Epithelial cell of proximal tubule (primary cell): ENCODE results near the gene CDYL.

GRCh38 chr6:3228221-3228897, 906 bp upstream of the TUBB2B start:
- RAMPAGE, long total RNA, result no peak
- RRBS, result 5% methylated on average over 5 of the region's 49 CpGs

DNA sequence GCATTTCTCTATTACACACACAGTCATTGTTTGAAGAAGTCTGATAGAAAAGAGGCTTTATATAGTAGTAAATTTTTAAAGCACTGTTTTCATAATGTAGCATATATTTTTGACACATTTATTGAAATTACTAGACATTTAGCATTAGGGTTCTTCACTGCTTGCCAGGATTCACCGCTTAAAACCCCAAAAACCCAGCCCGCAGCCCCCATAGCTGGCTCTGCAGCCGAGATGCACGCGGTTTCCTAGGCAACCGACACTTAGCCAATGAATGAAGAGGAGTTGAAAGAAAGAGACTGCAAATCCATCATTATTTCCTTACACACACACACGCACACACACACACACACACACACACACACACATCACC, 3.3 kb upstream of the TUBB2B start:
- RAMPAGE, long total RNA, result no peak
- RRBS, result no CpG with 5 or more reads among the region's 7 CpGs

DNA sequence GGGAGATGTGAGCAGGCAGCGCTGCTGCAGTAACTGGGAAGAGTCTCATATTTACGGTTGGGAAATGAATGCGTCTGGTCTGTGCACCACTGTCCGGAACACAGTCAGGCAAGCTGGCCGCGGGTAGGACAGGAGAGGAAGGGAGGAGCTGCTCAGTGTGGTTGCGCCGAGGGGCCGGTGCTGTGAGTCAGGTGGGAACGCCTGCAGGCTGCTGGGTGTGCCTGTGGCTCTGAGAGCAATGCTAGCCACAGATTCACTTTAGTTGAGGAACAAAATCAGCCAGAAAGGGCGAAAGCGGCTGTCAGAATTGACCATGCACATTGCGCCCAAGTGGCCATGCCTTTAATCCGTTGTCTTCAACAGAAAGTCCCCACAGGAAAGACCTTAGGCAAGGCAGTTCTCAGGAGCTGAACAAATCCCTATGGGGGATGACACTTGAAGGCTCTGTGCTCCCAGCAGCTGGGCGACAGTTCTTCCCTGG, 6.2 kb upstream of the PSMG4 start:
- RAMPAGE, long total RNA, result no peak
- RRBS, result 79% methylated on average over 6 of the region's 15 CpGs

DNA sequence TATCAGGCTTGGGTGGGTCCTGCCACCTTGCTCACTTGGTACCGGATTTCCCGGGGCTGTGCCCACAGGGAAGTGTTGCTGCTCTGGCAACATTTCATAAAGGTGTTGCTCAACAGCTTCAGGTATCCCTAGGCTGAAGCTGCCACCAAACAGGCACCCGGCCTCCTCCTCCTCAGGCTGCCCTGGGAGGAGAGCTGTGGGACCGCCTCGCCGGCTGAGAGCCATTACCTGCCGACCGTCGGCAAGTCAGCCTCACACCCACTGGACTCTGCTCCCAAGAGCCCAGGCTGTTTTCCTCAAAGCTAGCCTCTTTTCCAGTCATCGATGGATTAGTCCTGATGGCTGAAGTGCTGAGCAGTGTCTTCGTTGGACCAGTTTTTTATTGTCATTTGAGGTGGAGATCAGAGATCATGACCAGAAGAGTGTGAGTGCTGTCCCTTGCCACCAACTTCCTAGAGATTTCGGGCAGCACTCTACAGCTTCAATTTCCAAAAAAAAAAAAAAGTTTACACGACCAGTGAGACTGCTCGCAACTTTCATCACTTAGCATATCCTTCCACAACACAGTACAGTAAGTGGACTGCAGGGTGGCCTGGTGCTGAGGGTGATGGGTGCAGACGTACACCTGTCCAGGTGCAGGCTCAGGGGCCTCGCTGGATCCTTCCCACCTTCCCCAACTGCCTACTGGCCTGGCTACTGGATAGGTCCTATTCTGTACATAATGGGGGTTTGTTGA, 11.8 kb downstream of the PSMG4 start:
- RAMPAGE, long total RNA, result no peak
- RRBS, result 83% methylated on average over 3 of the region's 16 CpGs

- RAMPAGE, long total RNA, result no peak
- RRBS, result no CpG with 5 or more reads among the region's 18 CpGs
Observed at GRCh38 chr6:3350900-3351912, 92.5 kb downstream of the PSMG4 start.

GRCh38 chr6:3393814-3394300, 63.0 kb downstream of the SLC22A23 start:
- RAMPAGE, long total RNA, result no peak
- RRBS, result 50% methylated on average over 2 of the region's 9 CpGs

- RAMPAGE, long total RNA, result no peak
- RRBS, result no CpG with 5 or more reads among the region's 5 CpGs
Observed at GRCh38 chr6:3422058-3422480, 34.8 kb downstream of the SLC22A23 start.

DNA sequence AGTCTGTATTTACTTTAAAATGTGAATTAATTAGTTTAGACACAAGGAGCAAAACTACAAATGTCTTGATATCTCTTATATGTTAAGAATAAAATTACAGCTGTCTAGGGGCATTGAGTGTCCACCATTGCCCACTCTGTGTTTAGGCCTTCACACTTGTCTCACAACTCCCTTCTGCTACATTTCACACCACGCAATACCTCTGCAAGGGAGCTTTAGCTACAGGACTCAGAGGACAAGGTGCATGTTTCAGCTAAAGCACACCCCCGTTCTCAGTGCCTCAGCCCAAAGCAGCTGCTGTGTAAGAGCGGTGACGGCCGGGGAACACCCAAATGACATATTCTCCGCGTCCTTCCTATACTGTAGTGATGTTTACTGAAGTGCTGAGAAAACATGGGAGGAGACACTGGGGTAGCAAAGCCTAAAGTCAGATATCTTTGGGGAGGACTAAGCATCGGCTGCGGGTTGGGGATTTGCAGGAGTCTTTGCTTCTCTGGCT, 1.8 kb downstream of the SLC22A23 start:
- RAMPAGE, long total RNA, result no peak
- RRBS, result no CpG with 5 or more reads among the region's 9 CpGs

DNA sequence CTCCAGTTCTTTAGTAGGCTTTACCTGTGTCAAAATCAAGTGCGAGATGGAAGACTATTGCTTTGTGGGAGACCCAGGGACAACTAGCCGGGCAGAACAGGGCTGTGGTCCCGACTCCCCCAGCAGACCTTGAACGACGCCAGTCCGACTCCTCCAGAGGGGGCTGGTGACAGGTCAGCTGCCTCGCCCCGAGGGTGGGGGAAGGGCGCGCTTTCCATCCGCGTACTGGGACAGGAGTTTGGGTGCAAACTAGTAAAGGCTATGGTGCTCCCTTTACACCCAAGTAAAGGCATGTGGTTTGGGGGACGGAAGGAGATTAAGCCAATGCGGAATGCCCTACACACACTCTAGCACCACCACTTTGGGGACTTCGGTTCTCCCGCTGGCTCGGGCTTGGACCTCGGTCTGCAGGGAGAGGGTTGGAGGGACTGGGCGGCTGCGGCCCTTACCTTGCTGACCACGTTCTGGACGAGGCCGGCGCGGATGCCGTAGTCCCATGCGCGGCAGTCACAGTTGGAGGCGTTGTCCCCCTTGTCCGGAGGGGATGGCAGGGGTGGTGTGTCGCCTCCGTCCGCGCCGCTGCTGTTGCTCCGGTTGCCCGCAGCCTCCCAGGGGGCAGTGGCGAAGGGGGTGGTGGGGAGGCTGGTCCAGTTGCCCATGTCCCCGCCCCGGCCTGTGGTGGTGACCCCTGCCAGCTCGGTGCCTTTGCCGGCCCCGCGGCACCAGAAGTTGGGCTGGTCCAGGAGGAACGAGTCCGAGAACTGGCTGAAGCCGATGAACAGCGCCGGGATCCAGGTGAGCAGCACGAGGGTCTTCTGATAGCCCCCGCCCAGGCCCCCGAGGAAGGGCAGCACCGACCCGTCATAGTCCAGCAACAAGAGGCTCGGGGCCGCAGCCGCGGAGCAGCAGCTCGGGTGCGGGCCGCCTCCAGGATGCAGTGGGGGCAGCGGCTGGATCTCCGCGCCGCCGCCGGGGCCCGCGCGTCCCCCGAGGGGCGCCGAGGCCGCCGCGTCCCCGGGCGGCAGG, 1.1 kb downstream of the SLC22A23 start:
- RAMPAGE, long total RNA, result no peak
- RRBS, result 2% methylated on average over 37 of the region's 78 CpGs

GRCh38 chr6:3731935-3732517, 19.5 kb downstream of the PXDC1 start:
- RAMPAGE, long total RNA, result no peak
- RRBS, result no CpG with 5 or more reads among the region's 7 CpGs

- RAMPAGE, long total RNA, result no peak
- RRBS, result no CpG with 5 or more reads among the region's 20 CpGs
Observed at GRCh38 chr6:3741961-3742694, 9.4 kb downstream of the PXDC1 start.

- RAMPAGE, long total RNA, result no peak
- RRBS, result no CpG with 5 or more reads among the region's 10 CpGs
Observed at GRCh38 chr6:3743984-3744533, 7.5 kb downstream of the PXDC1 start.

- RAMPAGE, long total RNA, result no peak
- RRBS, result no CpG with 5 or more reads among the region's 10 CpGs
Observed at GRCh38 chr6:3753408-3754096, 2.0 kb upstream of the PXDC1 start.

- RAMPAGE, long total RNA, result no peak
- RRBS, result no CpG with 5 or more reads among the region's 12 CpGs
Observed at GRCh38 chr6:3813012-3813626, 36.1 kb upstream of the FAM50B start.

DNA sequence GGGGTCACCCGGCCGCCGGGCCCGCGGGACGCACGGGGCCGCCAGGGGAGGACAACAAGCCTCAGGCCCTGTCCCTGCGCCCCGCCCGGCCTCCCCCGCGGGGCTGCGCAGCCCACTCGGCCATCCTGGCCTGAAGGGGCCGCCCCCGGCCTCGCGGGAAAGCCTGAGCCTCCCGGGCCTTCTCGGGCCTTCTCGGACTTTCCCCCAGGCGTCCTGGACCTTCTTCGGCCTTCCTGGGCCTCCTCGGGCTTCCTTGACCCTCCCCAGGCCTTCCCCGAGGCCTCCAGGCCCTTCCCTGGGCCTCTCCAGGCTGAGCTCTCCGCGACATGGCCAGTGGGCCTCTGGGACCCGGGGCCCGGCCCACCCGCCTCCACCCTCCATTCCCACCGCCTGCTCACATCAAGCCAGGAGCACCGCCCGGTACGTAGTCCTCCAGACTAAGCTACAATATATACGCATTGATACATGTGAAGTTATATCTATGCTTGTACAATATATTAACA, 375 bp upstream of the FAM217A start:
- RAMPAGE, long total RNA, result no peak
- RRBS, result 83% methylated on average over 13 of the region's 36 CpGs

DNA sequence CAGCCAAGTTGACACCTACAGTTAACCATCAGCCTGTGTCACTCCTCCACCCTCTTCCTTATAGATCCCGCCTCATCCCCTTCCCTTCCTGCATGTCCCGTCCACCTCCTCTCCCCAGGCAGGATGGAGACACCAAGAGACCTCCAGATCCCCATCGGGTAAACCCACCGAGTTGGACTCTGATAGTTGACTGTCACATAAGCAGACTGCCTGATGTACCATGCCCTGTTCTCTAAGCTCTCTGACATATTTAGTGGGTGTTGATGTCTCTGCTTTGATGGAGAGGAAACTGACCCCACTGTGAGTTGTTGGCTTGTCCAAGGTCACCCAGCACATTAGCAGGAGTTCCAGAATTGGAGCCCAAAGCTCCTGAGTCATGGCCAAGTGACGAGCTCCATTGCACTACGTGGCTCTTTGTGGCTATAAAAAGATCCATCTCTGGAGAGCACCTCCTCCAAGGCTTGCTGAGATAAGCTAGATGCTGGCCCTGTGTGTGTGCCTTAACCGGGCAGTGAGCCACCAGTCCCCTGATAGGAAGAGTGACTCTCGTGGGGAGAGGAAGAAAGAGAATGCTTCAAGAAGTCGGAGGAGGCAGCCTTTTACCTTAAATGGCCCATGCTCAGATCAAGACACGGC, 235.9 kb upstream of the ECI2 start:
- RAMPAGE, long total RNA, result no peak
- RRBS, result no CpG with 5 or more reads among the region's 10 CpGs

- RAMPAGE, long total RNA, result no peak
- RRBS, result no CpG with 5 or more reads among the region's 16 CpGs
Observed at GRCh38 chr6:4402435-4403223, 267.3 kb upstream of the ECI2 start.

DNA sequence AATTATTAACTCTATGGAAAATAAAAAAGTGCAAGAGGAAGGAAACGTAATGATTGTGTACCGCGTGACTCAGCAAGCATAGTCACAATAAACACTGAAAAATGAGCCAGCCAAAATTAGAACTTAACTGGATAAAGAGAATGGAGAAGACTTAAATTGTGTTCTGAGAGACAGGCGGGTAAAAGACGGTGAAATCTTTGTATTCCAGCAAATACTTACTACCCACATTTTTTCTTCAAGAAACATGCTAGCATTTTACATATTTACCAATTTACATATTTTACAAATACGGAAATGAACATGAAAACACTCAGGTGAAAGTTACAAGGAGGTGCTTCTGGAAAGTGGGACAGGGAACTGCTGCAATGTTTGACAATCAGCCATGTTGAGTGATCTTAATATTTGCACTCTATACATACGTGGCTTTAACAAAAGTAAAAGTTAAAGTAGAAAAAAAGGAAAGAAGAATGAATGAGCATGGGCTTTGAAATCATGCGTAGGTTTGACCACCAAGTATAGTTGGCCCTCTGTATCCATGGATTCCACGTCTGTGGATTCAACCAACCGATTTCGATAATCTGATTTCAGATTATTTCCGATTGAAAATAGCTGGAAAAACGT, 87.7 kb upstream of the CDYL start:
- RAMPAGE, long total RNA, result no peak
- RRBS, result no CpG with 5 or more reads among the region's 13 CpGs

DNA sequence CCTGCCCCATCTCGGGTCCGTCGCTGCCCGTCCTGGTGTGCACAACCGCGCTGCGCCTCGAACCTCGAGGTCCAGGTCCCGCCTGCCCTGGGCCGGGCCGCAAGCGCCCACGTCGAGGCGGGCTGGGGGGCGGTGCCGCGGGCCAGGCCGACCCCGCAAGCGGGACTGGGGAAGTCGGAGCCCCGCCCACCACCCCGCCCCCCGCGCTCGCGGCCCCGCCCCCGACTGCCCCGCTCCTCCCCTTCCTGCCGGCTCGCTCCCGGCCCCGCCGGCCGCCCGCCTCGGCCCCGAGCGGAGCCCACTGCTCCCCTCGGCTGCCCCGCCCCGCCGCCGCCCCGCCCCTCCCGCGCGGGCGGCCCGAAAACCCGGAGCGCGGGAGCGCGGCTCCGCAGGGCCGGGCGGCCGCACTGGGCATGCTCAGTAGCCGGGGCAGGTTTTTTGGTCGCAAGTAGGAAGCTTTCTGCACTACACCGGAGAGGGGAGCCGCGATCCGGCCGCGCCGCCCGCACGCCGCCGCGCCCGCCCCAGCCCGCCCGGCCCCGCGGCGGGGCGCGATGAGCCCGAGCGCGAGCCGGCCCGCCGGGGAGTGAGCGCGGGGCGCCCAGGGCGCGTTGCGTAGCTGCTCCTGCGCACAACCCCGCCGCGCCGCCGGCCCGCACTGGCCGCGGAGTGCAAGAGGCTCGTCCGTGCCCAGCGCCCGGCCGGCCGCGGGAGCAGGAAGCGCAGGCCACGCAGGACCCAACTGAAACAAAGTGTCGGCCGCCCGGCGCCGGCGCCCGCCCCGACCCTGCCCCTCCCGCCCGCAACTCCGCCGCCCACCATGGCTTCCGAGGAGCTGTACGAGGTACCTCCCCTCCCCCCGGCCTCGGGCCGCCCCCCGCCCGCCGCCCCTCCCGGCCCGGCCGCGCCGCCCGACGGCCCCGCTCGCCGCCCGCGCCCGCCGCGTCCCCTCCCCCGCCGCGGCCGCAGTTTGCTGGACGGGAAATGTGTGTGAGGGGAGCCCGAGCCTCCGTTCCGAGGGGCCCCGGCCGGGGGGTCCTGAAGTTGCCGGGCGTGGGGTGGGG, at the start of gene CDYL:
TSS of gene CDYL (plus strand) at position 441 of the 1,064 bp plus-strand sequence.
- RAMPAGE, long total RNA, result no peak
- RRBS, result 2% methylated on average over 72 of the region's 161 CpGs

- RAMPAGE, long total RNA, result no peak
- RRBS, result no CpG with 5 or more reads among the region's 10 CpGs
Observed at GRCh38 chr6:4792976-4793569, 16.9 kb downstream of the CDYL start.